Colon Carcinoma Metastatic in the Brain (tissue), 2 donors: Measurements from ENCODE around the genes MLLT1, CLPP and SLC25A23.

DNA sequence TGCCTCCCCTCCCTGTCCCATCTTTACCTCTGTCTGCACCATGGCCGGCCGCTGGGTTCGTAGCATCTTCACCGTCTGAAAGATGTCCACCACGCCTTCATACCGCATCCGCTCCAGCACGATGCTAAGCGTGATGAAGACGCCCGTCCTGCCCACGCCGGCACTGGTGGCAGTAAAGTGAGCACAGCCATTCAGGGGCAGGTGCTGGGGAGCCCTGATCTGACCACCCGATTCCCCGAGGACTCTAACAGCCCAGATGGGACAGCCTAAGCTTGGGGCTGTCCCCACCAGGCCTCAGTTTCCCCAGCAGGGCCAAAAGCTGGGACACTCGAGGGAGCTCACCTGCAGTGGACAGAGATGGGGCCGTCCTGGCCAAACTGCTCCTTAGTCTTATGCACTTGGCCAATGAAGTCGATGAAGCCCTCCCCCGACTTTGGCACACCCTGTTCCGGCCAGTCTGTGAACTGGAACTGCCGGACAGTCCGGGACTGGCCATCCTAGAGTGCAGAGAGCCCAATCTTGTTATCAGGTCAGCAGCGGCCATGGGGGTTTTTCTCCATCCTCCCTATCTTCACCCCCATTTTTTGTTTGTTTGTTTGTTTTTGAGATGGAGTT lies 132.6 kb downstream of the PTPRS start:
- PRO-cap, 2 experiments = no peak in any of the 2 experiments

DNA sequence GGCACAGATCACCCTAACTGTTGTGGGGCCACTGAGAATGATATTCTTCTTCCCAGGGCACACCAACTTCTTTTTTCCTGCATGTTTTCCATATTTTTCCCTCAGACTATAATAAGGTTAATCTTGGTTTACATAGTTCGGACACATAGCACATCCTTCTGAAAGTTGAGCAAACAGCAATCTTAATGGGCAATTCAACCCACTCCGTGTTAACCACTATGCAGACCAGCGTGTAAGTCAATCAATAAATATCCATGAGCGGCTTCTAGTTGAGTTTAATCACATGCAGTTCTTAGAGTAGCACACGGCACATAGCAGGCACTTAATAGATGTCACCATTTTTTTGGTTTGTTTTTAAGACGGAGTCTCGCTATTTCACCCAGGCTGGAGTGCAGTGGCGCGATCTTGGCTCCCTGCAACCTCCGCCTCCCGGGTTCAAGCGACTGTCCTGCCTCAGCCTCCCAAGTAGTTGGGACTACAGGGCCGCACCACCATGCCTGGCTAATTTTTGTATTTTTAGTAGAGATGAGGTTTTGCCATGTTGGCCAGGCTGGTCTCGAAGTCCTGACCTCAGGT lies 11.9 kb upstream of the PTPRS start:
- PRO-cap, 2 experiments = no peak in any of the 2 experiments

DNA sequence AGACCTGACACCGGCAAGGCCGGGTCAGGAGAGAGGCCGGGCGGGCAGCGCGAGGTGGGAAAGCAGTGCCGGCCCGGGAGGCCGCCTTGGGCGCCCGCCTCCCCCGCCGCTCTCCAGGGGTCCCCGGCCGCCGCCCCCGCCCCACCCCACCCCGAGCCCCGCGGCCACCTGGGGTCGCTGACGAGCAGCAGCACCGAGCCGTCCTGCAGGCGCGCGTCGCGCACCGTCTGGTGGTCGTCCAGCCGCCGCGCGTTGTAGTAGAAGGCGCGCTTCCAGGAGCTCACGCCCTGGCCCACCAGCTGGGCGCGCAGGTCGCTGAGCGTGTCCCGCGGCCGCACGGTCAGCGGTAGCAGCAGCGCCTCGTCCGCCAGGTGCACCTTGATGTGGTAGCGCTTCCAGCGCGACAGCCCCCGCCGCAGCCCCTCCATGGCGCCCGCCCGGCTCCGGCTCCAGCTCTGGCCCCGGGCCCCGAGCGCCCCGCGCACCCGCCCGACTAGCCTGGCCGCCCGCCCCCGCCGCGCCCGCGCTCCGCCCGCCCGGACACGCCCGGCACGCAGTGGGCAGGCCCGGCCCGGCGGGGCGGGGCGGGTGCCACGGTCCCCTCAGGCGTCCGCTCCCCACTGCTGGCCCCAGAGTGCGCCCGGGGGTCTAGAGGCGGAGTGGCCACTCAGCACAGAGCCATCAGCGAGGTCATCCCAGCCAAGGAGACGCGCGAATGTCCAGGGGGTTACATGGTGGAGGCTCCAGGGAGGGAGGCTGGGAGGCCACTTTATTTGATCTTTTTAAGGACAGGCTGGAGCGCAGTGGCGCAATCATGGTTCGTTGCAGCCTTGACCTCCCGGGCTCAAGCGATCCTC lies 54.9 kb downstream of the SAFB2 start:
- PRO-cap, 2 experiments = no peak in any of the 2 experiments

DNA sequence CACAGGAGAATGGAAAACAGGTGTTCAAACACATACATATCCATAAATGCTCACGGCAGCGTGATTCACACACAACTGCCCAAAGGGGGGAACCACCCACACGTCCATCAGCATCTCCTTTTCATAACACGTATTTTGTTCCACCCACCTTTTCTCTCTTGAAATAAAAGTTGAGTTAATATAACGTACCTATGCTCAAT lies 38.0 kb downstream of the SAFB2 start:
- PRO-cap, 2 experiments = no peak in any of the 2 experiments

GRCh38 chr19:5613376-5613953 lies 9.1 kb downstream of the SAFB2 start:
- PRO-cap, 2 experiments = no peak in any of the 2 experiments

DNA sequence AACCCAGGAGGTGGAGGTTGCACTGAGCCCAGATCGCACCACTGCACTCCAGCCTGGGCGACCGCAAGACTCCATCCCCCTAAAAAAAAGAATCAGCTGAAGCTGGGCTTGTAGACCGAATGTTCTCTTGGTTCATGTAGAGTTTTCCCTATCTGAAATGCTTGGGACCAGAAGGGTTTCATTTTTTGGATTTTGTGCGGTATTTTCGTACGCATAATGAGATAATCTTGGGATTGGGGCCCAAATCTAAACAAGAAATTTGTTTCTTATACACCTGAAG lies 5.2 kb downstream of the SAFB start:
- PRO-cap, 2 experiments = no peak in any of the 2 experiments

DNA sequence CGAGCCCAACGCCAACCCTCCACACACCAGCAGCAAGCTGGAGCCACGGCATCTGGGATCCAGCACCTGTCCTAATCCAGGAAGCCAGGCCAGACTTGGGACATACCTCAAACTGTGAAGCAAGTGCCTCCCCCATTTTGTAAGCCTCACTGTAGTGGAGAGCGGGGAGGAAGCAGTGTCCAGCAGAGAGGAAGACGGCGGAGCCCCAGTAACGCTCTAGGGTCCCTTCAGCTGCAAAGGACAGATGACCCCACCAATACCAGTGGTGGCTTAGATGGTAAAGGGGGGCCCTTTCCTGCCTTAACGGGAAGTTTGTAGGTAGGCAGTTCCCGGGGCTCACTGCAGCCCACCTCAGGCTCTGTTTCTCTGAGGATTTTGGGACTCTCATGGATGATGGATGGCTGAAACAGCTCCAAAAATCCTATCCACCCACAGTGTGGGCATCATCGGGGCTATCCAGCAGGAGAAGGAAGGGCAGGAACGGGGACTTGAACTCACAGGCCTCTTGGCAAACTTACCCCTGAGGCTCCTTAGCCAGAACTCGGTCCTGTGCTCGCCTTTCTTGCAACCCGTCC lies 10.8 kb downstream of the MICOS13 start:
- PRO-cap, 2 experiments = no peak in any of the 2 experiments

GRCh38 chr19:5697058-5697813 lies 7.1 kb downstream of the RPL36 start:
- PRO-cap, 2 experiments = no peak in any of the 2 experiments

- PRO-cap, 2 experiments = no peak in any of the 2 experiments
These were observed 4.2 kb upstream of the NRTN start for GRCh38 chr19:5800531-5801269.

DNA sequence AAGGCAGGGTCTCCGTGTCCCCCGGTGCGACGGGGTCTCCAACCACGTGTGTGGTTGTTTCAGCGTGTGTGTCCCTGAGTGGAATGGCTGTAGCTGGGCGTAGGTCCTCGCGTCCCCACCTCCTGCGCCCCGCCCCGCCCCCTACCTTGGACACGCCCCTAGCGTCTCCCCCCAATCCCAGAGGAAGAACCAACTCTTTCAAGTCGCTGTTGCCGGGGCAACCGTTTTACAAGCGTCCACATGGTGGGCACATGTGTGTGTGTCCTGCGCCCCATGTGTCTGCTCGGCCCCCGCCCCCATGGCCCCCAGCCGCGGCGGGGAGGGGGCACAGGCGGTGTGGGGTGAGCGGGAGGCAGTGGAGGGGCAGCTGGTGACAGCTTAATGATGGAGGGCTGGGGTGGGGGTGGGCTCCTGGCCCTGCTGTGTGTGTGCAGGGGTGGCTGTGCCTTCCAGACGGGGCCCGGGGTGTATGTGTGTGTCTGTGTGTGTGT lies 2.6 kb upstream of the NRTN start:
- PRO-cap, 2 experiments = no peak in any of the 2 experiments

DNA sequence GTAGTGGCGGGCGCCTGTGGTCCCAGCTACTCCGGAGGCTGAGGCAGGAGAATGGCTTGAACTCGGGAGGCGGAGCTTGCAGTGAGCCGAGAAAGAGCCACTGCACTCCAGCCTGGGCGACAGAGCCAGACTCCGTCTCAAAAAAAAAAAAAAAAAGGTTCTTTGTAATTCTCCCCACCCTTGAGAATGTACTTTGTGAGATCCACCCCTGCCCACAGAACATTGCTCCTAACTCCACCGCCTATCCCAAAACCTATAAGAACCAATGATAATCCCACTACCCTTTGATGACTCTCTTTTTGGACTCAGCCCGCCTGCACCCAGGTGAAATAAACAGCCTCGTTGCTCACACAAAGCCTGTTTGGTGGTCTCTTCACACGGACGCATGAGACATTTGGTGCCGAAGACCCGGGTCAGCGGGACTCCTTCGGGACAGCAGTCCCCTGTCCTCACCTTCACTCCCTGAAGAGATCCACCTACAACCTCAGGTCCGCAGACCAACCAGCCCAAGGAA lies 7.8 kb upstream of the FUT6 start:
- PRO-cap, 2 experiments = peak in 1 of 2 experiments; most common plus-strand start position 84 of the sequence (in 1)

- PRO-cap, 2 experiments = no peak in any of the 2 experiments
These were observed 8.5 kb upstream of the FUT6 start for GRCh38 chr19:5847747-5848623.

DNA sequence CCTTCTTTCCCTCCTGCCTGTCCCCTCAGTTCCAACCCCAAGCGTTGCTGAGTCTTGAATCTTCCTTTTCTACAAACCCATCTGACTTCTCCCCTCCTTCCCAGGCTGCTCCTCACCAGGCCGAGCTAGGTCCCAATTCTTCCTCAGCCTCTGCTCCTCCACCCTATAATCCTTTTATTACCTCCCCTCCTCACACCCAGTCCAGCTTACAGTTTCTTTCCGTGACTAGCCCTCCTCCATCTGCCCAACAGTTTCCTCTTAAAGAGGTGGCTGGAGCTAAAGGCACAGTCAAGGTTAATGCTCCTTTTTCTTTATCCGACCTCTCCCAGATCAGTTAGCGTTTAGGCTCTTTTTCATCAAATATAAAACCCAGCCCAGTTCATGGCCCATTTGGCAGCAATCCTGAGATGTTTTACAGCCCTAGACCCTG lies 9.1 kb upstream of the FUT6 start:
- PRO-cap, 2 experiments = no peak in any of the 2 experiments

DNA sequence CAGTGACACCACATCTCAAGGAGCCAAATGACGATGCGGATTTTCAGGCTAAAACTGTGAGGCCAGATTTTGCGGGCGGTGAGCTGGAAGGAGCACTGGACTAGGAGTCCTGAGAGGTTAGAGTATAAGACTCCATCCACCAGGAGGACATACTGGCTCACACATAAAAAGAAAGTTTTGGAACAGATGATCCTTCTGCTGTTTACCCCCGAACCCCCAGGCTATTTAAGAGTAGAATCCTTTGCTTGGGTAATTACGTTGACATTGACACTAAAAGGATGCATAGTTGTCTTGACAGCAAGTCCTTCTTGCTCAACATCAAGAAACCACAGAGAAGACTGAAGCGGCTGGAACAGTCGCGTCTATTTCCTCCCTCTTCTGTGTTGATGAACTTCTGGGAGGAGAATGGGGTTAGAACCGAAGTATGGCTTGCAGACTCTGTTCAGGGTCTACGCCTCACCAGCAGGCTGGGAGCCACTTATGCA lies 42.2 kb upstream of the RANBP3 start:
- PRO-cap, 2 experiments = no peak in any of the 2 experiments

GRCh38 chr19:6056899-6058053 lies 53.0 kb downstream of the RFX2 start:
- PRO-cap, 2 experiments = peak in 2 of 2 experiments; most common minus-strand start chr19:6057286 (in 2)

GRCh38 chr19:6060704-6061792 lies 49.3 kb downstream of the RFX2 start:
- PRO-cap, 2 experiments = no peak in any of the 2 experiments

GRCh38 chr19:6063398-6064201 lies 46.7 kb downstream of the RFX2 start:
- PRO-cap, 2 experiments = no peak in any of the 2 experiments

DNA sequence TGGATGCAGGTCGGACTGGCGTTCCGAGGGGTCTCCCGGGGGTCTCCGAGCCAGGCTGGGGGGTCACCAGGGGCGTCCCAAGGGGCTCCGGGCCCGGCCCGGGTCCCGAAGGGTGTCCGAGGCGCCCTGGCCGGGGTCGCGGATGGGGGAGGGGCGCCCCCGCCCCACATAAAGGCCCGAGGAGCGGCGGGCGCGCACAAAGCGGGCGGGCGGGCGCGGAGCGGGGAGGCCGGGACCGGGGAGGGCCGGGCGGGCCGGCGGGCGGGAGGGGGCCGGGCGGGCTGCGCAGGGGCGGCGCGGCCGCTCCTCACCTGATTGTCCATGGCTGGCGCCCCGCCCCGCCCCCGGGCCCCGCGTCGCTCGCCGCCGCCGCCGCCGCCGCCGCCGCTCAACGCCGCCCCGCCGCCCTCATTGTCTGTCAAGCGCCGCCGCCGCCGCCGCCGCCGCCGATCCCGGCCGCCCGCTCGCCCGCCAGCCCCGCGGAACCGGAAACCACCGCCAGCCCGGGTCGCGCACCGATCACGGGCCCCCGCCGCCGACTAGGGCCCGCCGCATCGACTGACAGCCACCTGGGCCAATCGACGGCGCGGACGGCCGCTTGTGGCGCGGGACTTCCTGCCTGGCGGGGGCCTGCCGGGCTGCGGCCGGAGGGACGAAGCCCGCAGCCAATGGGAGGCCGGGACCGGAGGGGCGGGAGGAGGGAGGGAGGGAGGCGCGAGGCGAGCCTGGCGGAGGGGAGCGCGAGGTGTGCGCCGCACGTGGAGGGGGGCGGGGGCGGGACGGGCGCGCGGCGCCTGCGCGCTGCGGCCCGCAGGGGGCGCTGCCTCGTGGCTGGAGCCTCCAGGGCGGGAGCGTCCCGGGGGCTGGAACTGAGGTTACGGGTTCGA lies at the start of gene MLLT1:
MLLT1 (minus strand) TSS at position 514 of the 887 bp plus-strand sequence.
- PRO-cap, 2 experiments = peak in 2 of 2 experiments; most common plus-strand start position 707 of the sequence (in 1); most common minus-strand start position 541 of the sequence (in 2)

- PRO-cap, 2 experiments = peak in 2 of 2 experiments; most common plus-strand start chr19:6361595 (in 2); most common minus-strand start chr19:6362152 (in 2)
These were observed at the start of gene CLPP for GRCh38 chr19:6361301-6362522. Gene CLPP (plus strand): TSS chr19:6361531.

- PRO-cap, 2 experiments = peak in 2 of 2 experiments; most common plus-strand start chr19:6459930 (in 2); most common minus-strand start chr19:6459786 (in 1)
These were observed at the start of gene SLC25A23 for GRCh38 chr19:6459441-6460064. Gene SLC25A23 (minus strand): TSS chr19:6459792.